Lower leg skin (tissue), 2 donors: ENCODE results near the genes KCNJ15 and LCA5L.

DNA sequence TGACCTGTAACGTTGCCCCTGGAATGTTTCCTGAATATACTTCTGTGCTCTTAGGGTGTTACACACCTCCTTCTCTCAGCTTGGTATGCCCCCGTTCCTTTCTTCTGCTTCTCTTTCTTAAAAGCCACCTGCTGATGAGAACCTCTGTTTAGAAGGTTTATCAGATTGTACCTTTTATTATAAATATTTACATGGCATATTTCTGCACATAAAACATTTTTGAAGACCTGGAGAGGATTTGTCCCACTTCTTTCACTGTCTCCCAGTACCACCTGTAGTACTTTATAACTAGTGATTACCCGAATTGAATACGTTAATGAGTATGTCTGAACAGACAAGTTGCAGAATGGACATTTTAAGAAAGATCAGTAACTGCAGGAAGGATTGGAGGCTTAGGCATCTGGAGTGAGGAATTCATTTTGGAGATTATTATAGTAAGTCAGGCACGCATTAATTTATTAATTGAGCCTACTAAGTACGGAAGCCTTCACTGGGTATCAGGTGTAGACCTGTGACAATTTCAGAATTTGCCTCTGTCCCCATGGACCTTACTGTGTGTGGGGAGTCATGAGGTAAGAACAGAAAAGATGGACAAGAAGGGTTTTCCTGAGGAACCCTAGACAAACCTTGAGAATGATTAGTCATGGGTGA, 77.5 kb downstream of the DYRK1A start:
- PRO-cap = no peak
- RAMPAGE, long total RNA, 2 experiments = start-site peak on the plus strand in 1 of 2 experiments, centred at position 457 of the sequence, 15 reads per replicate

- PRO-cap = no peak
- RAMPAGE, long total RNA, 2 experiments = no peak in any of the 2 experiments
Measured at GRCh38 chr21:37480218-37480954, 113.8 kb downstream of the DYRK1A start.

- PRO-cap = no peak
- RAMPAGE, long total RNA, 2 experiments = no peak in any of the 2 experiments
Measured at GRCh38 chr21:37517128-37517905, 150.7 kb downstream of the DYRK1A start.

DNA sequence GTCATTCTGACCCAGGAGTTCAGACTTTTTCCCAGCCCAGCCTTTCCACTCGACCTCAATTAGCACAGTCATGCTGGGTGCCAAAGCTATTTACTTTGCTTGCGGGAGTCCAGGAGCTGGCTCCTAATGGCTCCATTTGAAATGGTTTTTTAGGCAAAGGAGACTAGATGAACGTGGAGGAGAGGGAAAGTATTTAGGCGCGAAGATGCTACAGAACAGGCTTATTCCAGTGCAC, 198.3 kb downstream of the DYRK1A start:
- PRO-cap = no peak
- RAMPAGE, long total RNA, 2 experiments = no peak in any of the 2 experiments

GRCh38 chr21:37704965-37705164, 211.4 kb downstream of the KCNJ6 start:
- PRO-cap = no peak
- RAMPAGE, long total RNA, 2 experiments = no peak in any of the 2 experiments

DNA sequence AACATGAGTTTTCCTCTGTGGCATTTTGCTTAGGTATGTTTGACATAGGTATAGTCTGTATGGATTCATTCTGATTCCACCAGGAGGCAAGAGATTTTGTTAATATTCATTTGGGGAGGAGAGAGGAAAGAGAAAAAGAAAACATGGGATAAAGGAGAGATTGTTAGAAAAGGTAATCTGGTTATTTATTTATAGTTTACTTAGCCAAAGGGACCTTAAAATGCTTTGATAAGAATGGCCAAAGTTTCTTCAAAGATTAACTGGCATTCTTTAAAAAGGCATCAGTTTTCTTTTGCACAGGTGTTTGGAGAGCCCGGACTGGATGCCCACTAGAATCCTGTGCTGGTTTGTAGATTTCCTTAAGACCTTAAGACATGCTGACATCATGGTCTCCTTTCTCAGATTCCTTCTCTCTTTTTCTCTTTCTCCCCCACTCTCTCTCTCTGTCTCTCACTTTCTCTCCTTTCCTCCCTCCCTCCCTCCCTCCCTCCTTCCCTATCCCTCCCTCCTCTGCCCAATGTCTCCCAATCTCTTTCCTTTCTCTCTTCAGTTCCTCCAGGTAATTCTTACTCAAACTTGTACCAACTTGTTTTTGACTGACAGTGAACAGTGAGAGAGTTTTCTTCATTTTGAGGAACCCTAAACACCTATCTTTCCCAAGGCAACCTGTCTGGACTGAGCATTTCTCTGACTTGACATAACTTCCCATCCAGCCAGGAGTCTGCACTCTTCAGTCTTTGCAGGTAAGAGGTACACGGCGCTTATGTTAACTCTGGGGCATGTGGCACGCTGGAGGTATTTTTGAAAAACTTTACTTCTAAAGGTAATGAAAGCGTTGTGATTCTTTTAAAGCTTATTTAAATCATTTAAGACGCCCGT, at the start of gene KCNJ15:
KCNJ15 (plus strand) TSS at position 549 of the 879 bp plus-strand sequence.
- PRO-cap = unidirectional peak, plus-strand start at position 733 of the sequence
- RAMPAGE, long total RNA, 2 experiments = start-site peak on the plus strand in 2 of 2 experiments, centred at positions 710 to 719 of the sequence, 7 to 9 reads per replicate

GRCh38 chr21:38258646-38259554, 2.1 kb downstream of the KCNJ15 start:
- PRO-cap = no peak
- RAMPAGE, long total RNA, 2 experiments = no peak in any of the 2 experiments

GRCh38 chr21:38299894-38300688, 43.3 kb downstream of the KCNJ15 start:
- PRO-cap = no peak
- RAMPAGE, long total RNA, 2 experiments = no peak in any of the 2 experiments

- PRO-cap = no peak
- RAMPAGE, long total RNA, 2 experiments = no peak in any of the 2 experiments
Measured at GRCh38 chr21:38499146-38499712, 952 bp upstream of the ERG start.

GRCh38 chr21:38741484-38741890, 64.2 kb upstream of the ETS2 start:
- PRO-cap = no peak
- RAMPAGE, long total RNA, 2 experiments = no peak in any of the 2 experiments

GRCh38 chr21:38795537-38795909, 10.2 kb upstream of the ETS2 start:
- PRO-cap = no peak
- RAMPAGE, long total RNA, 2 experiments = no peak in any of the 2 experiments

GRCh38 chr21:38802592-38803633, 2.8 kb upstream of the ETS2 start:
- PRO-cap = no peak
- RAMPAGE, long total RNA, 2 experiments = no peak in any of the 2 experiments

DNA sequence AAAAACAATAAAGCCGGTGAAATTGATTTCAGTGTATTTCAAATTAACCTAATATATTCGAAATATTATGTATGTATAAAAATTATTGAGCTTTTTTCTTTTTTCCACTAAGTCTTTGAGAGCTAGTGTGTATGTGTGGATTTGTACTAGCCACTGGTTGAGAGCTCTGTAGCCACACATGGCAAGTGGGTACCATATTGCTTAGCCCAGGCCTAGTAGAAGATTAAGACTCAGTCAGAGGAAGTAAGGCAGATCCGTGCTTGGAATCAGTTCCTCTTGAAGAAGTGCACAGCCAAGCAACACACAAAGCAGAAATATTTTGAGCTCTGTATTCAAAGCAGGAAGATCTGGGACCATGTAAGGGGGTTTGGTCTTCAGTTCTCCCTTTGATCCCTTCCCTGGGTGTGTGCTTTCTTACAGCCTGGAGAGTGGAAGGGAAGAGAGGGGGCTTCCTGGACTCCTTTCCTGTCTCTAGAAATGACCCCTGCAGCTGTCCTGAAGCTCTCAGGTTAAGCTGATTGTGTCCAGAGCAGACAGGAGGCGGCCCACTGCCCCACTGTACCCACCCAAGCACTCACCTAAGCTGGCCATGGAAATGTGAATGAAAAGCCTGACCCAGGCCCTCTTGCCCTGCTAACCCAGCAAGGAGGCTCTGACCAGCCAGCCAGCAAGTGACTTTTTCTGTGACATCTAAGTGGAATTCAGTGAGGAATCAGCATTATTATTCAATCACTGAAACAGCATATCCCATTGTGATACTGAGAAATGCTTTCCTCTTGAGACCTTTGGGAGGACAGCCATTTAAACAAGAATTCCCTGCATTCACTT, 3.6 kb downstream of the ETS2 start:
- PRO-cap = no peak
- RAMPAGE, long total RNA, 2 experiments = no peak in any of the 2 experiments

- PRO-cap = no peak
- RAMPAGE, long total RNA, 2 experiments = no peak in any of the 2 experiments
Measured at GRCh38 chr21:38853287-38853832, 47.6 kb downstream of the ETS2 start.

GRCh38 chr21:38905165-38905981, 99.6 kb downstream of the ETS2 start:
- PRO-cap = no peak
- RAMPAGE, long total RNA, 2 experiments = no peak in any of the 2 experiments

DNA sequence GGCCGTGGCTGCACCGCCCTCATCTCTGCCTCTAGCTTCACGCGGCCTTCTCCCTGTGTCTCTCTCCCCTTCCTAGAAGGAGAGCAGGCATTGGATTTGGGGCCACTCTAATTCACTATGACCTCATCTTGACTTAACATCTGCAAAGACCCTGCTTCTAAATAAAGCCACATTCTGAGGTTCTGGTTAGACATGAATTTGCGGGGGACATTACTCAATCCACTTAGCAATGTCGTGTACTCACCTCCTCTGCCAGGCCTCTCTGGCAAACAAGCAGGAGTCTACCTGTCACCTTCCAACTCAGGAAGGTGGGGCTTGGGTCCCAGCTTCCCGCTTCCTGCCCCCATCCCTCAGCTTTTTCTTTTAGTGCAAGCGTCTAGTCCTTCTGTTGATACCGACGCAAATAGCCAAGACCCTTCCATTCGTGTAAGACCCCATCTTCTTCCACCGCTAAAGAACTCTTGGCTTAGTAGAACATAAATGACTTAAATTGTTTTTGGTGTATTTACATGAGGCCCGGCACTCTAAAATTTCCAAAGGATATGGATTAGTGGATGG, 177.8 kb downstream of the PSMG1 start:
- PRO-cap = no peak
- RAMPAGE, long total RNA, 2 experiments = no peak in any of the 2 experiments

GRCh38 chr21:39022745-39024070, 160.0 kb downstream of the PSMG1 start:
- PRO-cap = no peak
- RAMPAGE, long total RNA, 2 experiments = no peak in any of the 2 experiments

DNA sequence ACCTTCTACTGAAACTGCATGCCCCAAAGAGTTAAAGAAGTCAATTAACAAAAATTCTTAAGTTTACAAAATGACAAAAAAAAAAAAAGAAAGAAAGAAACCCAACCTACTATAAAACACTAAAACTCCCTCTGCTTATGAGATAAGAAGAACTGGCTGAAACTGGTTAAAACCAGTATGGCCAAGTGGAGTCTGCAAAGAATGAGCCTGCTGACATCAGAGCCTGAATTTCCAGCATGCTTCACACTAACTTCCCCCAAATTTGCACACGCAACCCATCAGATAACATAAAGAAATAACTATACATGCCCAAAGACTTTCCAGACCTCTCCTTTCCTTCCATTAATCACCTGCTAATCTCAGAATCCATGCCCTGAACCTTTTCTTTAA, 25.6 kb upstream of the PSMG1 start:
- PRO-cap = no peak
- RAMPAGE, long total RNA, 2 experiments = no peak in any of the 2 experiments

- PRO-cap = no peak
- RAMPAGE, long total RNA, 2 experiments = no peak in any of the 2 experiments
Measured at GRCh38 chr21:39312936-39313151, 588 bp downstream of the BRWD1 start.

DNA sequence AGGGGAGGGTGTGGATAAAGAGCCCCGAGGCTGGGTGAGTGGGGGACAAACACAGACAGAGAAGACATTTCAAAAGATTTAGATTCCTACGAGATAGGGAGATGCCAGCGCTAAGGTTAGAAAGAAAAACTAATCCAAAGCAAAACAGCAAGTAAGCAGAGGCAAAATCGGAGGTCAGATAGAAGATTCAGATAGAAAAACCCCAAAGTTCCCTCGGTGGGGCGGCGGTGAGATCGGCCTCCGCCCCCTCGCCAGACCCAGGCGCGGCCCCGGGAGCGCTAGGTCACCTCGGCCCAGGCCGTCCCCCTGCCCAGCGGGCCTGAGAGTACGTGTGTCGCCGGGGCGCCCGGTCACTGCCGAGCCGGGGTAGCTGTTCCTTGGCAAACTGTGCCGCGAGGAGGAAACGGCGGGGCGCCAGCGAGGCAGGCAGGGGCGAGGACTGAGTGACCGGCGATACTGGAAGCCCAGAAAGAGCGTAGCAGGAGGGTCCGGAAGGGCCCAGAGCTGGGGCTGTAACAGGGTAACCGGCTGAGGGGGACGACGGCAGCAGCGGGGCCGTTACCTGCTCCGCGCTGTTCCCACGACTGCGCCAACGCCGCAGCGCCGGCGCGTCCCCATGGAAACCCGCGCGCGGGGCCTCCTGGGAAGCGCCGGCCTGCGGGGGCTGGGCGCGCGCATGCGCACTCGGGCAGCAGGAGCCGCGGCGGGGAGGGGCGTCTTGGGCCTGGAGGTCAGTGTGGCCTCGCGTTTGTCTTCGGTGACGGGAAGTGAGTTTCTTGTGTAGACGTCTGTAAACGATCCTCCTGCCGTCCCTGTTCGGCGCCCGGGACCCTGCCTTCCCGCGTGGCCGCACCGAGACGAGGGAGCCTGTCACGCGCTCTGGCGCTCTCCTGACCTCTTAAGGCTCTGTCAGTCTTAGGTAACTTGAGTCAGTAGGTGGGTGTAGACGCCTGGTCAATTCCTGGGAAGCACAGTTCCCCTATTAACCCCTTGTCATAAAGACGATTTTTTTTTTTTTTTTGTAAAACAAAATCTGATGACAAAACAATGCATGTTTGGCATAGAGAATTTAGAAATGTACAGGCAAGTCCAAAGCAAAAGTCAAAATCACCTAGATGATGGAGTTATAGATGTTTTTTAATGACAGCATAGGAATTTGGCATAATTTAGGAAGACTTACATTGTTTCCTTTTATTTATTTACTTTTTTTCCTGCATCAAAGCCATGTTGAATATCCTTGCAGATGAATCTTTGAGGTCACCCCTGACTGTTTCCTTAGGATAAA, at the start of gene LCA5L:
LCA5L (minus strand) TSS at position 616 of the 1,285 bp plus-strand sequence.
- PRO-cap = unidirectional peak, minus-strand start at position 321 of the sequence; bidirectional peak, plus-strand start at position 694 of the sequence, minus-strand start at position 613 of the sequence
- RAMPAGE, long total RNA, 2 experiments = start-site peak on the plus strand in 1 of 2 experiments, centred at position 681 of the sequence, 11 reads per replicate